Metastatic Breast Carcinoma in the Brain (tissue), 10 donors: ENCODE measurements around the gene MMP27.

- PRO-cap, 10 experiments = no peak in any of the 10 experiments
These were observed 36.6 kb downstream of the MAML2 start for GRCh38 chr11:96306344-96306874.

GRCh38 chr11:96338845-96339215 lies 4.2 kb downstream of the MAML2 start:
- PRO-cap, 10 experiments = no peak in any of the 10 experiments

- PRO-cap, 10 experiments = no peak in any of the 10 experiments
These were observed 2.6 kb downstream of the ARHGAP42 start for GRCh38 chr11:100689779-100689978.

DNA sequence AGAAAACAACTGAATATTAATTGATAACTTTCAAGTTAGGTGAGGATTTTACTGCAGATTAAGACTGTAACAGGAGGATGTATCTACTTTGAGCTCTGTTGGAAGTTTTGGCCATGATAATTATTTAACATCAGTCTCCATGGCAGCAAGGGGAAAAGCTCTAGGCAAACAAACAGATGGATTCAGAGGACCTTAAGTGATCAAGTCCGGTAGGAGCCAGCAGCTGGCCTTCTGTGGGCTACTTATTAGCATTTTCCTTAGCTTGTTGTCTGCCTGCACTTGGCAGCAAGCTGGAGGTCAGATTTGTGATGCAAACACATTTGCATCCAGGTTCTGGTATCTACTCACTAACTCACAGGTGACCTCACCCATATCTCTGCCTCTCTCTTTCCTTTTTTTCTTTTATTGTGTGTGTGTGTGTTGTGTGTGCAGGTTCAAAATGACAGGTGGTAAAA lies 32.2 kb downstream of the ARHGAP42 start:
- PRO-cap, 10 experiments = no peak in any of the 10 experiments

GRCh38 chr11:100727351-100727778 lies 40.3 kb downstream of the ARHGAP42 start:
- PRO-cap, 10 experiments = no peak in any of the 10 experiments

DNA sequence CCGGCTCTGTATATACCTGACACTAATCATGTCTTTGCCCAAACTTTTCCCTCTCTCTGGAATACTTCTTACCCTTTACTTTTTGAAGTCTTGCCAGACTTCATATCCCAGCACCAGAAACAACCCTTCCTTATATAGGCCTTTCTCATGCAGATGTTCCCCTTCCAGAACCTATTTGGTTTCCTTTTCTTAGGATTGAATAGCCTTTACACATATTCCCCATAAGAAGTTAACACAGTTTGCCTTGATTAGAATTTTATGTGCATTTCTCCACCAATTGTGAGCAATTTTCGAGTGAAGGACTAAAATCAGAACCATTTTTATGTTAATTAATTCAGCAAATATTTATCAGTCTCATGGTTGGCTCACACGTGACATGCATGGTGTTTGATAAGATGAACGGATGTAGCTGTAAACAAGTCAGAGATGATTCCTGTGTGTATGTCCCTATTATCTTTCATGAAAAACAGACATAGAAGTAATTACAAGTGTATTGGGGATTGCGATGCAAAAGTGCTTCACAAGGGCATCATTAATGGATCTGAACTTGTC lies 173.5 kb downstream of the ARHGAP42 start:
- PRO-cap, 10 experiments = peak in 2 of 10 experiments; most common plus-strand start position 287 of the sequence (in 2)

GRCh38 chr11:101444778-101445313 lies 139.0 kb downstream of the TRPC6 start:
- PRO-cap, 10 experiments = no peak in any of the 10 experiments

- PRO-cap, 10 experiments = no peak in any of the 10 experiments
These were observed 423 bp upstream of the CEP126 start for GRCh38 chr11:101914396-101914777.

- PRO-cap, 10 experiments = no peak in any of the 10 experiments
These were observed 34.6 kb upstream of the ANGPTL5 start for GRCh38 chr11:101950530-101951784.

GRCh38 chr11:102010985-102011586 lies 36.2 kb upstream of the CFAP300 start:
- PRO-cap, 10 experiments = no peak in any of the 10 experiments

DNA sequence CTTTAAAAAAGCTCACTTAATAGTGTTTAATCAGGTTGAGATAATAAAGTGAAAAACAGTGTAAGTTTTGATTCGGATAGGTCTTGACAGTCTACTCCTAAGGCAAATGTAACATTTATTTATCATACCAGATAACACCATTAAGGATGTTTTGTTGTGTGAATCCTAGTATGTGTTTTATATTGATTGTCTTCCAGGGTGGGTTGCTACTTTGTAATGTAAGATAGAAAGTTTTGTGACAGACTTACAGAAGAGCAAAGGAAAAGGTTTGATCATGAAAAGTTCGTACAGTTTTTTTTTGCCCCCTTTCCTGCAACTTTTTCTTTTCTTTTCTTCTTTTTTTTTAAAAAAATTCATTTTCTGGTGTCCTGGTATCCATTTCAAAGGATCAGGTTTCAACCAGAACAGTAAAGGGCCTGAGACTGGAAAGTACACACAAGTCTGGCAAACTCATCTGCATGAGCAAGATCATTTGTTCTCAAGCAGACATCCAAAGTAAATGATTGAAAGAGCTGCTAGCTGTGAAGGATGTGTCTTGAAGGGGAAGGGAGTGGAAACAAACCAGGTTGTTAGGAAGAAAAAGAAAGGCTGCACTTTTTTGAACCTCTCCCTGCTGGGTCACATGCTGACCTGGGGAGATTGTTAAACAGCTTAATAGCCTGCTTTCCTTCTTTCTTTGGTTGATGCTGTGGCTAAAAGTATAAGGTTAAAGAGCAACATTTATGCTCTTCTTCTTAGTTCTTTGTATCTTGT lies 5.2 kb downstream of the YAP1 start:
- PRO-cap, 10 experiments = peak in 2 of 10 experiments; most common plus-strand start position 438 of the sequence (in 1); most common minus-strand start position 446 of the sequence (in 1)

DNA sequence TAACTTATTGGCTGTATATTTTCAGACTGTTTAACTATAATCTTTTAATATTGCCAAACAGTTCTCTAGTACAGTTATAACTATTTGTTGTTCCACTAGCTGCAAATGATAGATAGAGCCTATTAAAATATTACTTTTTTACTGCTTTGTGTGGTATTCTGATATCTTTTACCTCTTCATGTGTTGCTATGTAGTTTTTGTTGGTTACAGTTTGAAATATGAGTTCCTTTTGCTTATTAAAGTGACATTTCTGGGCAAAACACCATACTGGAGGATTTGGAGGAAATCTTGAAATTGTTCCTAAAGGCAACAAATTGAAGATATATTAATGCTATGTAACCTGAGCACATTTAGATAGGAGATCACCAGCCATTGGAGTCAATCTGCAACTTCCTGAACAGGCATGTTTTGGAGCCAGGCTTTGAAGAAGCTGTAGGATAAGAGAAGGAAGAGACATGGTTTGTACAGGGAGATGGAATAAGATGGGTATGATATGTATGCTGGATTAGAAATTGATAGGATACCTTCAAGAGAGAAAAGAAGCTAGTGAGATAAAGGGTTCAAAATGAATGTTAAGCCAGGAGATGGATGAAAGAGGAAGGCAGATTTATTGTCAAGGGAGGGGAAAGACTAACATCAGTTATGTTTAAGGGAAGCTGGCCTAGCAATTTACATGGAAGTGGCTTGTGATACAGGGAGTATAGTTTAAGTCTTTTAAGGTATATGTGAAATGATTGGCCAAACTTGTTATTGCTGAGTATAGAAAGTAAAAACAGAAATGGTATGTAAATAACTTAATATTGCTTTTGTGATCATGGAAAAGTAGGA lies 38.8 kb downstream of the YAP1 start:
- PRO-cap, 10 experiments = no peak in any of the 10 experiments

GRCh38 chr11:102171076-102171732 lies 61.0 kb downstream of the YAP1 start:
- PRO-cap, 10 experiments = no peak in any of the 10 experiments

DNA sequence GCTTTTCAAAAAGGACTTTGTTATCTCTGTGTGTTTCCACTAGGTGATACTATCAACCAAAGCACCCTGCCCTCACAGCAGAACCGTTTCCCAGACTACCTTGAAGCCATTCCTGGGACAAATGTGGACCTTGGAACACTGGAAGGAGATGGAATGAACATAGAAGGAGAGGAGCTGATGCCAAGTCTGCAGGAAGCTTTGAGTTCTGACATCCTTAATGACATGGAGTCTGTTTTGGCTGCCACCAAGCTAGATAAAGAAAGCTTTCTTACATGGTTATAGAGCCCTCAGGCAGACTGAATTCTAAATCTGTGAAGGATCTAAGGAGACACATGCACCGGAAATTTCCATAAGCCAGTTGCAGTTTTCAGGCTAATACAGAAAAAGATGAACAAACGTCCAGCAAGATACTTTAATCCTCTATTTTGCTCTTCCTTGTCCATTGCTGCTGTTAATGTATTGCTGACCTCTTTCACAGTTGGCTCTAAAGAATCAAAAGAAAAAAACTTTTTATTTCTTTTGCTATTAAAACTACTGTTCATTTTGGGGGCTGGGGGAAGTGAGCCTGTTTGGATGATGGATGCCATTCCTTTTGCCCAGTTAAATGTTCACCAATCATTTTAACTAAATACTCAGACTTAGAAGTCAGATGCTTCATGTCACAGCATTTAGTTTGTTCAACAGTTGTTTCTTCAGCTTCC lies 87.5 kb upstream of the BIRC3 start:
- PRO-cap, 10 experiments = no peak in any of the 10 experiments

DNA sequence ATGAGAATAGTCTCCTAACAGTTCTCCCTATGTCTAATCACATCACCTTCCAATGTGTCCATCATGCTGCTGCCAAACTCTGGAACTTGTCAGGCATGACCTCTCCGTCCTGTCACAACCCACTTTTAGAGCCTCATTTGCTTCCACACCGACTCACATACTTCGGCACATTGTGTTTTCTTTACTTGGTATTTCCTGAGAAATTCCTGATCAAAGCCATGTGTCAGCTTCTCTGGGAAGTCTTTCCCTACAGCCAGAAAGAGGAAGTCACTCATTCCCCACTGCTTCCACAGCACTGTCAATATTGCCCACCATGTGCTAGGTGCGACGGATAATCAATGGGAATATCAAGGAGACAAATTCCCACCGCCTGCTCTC lies 40.4 kb upstream of the BIRC3 start:
- PRO-cap, 10 experiments = no peak in any of the 10 experiments

- PRO-cap, 10 experiments = no peak in any of the 10 experiments
These were observed 13.6 kb downstream of the BIRC3 start for GRCh38 chr11:102330811-102331293.

- PRO-cap, 10 experiments = no peak in any of the 10 experiments
These were observed 34.0 kb downstream of the BIRC2 start for GRCh38 chr11:102381064-102381447.

DNA sequence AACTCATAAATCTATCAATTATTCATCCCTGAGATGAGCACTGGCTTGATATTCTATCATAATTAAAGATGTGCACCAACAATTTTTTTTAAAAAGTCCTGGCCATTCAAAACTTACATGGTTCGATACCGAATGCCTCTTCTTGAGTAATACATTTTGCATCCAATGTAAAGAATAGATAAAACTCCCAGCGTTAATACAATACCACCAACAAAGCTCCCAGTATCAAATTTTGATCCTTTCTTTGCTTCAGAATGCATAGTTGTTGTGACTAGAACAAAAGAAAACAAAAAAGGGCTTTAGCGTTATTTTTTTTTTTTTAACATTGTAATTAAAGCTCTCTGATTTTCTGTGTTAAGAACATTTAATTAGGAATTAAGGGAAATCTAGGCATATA lies 51.1 kb downstream of the TMEM123 start:
- PRO-cap, 10 experiments = no peak in any of the 10 experiments

- PRO-cap, 10 experiments = no peak in any of the 10 experiments
These were observed 44.9 kb downstream of the TMEM123 start for GRCh38 chr11:102407597-102408054.

DNA sequence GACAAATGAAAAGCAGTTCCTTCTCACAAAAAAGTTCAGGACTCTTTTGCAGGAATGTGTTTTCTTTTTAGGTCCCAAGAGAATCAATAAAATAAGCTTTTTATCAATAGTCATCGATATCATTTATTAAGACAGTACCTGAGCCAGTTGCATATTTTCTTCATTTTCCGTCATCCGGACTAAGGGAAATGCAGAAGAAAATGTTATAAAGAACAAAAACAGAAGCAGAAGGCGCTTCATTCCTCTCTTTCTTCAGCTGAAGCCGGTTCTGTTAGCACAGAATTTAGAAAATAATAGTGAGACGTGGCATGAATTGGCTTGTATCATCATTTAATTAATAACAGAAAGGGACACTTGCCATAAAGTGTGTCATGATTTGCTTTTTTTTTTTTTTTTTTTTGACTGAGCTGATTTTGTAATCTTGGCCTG lies at the start of gene MMP27:
Gene MMP27, minus strand, starts transcription at position 295 of the 429 bp plus-strand sequence.
- PRO-cap, 10 experiments = no peak in any of the 10 experiments